Astrocyte (in vitro differentiated cells and primary cell): ENCODE measurements around a stretch of chr2.

DNA sequence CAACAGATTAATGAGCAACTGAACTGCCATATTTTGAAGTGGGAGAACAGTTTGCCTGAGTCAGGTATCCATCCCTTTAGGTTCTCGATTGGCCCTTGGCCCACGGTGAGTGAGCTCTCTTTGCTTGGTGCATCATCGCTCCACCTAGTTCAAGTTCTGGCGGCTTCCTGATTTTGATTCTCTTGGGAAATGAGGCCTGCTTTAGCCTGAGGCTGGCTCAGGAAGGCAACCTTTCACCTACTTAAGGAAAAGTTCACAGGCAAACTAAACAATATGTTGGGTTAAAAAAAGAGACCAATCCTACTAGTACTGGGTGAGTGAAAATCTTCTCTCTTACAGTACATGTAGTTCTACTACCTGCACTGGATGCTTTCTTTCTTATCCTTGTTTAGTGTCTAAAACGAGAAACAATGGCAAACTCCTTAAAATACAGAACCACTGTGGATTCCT, 935 bp upstream of the ACSL3 start:
- PRO-cap, result no peak
- RRBS, 2 experiments, result no CpG with 5 or more reads among the region's 5 CpGs

DNA sequence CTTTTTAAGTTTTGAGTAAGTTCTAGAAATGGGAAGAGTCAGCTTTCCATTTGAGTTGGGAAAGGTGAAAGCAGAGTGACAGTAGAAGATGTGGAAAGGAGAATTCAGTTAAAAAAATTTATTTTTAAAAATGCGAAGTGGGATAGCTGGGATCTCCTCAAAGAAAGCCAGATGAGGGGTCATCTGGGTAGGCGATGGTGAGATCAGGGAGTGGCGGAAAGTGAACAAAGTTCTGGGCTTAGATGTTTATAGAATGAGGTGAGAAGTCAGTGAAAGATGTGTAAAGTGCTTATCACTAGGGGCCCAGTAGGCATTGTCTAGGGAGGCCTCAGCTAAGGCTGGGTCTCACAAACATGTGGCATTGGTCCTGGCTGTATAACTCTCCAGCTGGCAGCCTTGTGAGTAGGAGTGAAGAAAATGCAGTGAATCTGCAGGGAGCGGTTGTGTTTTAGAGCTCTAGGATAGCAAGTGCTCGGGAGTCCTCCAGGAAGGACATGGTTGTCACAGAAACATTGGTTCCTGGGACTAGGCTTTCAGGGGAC, 10.4 kb downstream of the ACSL3 start:
- PRO-cap, result no peak
- RRBS, 2 experiments, result no CpG with 5 or more reads among the region's 5 CpGs

- PRO-cap, result no peak
- RRBS, 2 experiments, result no CpG with 5 or more reads among the region's 2 CpGs
Measured at GRCh38 chr2:222912193-222912480, 51.3 kb downstream of the ACSL3 start.

- PRO-cap, result no peak
- RRBS, 2 experiments, result no CpG with 5 or more reads among the region's 5 CpGs
Measured at GRCh38 chr2:222959078-222959814, 92.7 kb upstream of the KCNE4 start.

DNA sequence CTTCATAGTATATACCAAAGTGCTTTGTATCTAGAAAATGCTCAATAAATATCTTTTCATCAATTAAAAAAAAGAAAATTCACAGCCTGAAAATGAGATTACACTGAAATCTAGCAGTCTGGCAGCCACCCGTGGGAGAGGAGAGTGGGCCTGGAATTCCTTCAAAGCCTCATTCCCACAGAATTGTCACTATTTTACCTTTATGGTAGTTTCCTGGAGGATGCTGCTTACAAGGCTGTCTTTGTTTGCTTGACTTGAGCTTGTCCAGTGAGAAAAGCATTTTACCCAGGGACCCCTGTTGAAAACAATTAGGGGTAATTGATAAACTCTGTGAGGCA, 13.3 kb upstream of the KCNE4 start:
- PRO-cap, result no peak
- RRBS, 2 experiments, result no CpG with 5 or more reads among the region's 1 CpG

DNA sequence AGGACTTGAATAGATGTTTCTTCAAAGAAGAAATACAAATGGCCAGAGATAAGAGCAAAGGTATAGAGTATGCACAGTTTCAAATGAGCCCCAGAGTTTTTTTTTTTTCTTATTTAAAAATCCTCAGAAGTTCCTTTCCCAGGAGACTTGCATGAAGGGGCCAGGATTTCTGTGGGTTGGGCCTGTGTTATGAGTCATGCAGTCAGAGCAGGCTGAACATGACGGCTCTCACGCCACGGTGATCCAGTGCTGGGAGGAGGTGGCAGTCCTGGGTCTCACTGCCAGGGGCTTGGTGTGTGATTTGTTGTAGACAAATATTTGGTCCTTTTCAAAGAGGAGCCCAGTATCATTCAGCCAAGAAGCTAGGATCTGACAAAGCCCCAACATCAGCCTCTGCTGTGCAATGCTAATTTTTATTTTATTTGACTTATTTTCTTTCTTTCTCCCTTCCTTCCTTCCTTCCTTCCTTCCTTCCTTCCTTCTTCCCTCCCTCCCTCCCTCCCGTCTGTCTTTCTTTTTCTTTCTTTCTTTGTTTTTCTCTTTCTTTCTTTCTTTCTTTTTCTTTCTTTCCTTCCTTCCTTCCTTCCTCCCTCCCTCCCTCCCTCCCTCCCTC, 10.4 kb upstream of the KCNE4 start:
- PRO-cap, result unidirectional peak, plus-strand start at position 246 of the sequence
- RRBS, 2 experiments, result no CpG with 5 or more reads among the region's 4 CpGs

GRCh38 chr2:223055158-223055699, 3.2 kb downstream of the KCNE4 start:
- PRO-cap, result no peak
- RRBS, 2 experiments, result no CpG with 5 or more reads among the region's 5 CpGs

DNA sequence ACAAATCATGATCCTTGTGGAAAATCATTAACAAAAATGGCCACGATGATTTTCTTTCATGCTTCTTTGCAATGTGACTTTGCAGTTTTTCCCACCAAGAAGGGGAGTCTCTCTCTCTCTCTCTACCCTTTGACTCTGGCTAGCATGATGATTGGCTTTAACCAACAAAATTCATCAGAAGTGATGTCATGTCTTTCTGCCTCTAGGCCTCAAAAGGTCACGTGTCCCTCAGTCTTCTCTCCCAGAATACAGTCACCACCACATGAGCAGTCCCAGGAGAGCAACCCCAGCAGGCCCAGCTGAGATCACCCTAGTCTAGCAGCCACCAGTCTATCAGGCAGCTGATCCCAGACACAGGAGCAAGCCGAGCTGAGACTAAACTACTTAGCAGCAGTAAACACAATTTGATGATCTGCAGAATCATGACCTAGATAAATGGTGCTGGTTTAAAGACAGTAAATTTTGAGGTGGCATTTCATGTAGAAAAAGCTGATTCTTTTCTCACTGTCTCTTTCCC, 132.8 kb downstream of the SCG2 start:
- PRO-cap, result no peak
- RRBS, 2 experiments, result no CpG with 5 or more reads among the region's 3 CpGs

- PRO-cap, result no peak
- RRBS, 2 experiments, result no CpG with 5 or more reads among the region's 1 CpG
Measured at GRCh38 chr2:223587999-223588369, 14.2 kb downstream of the SCG2 start.

GRCh38 chr2:223760730-223761558, 76.4 kb downstream of the AP1S3 start:
- PRO-cap, result no peak
- RRBS, 2 experiments, result no CpG with 5 or more reads among the region's 11 CpGs

DNA sequence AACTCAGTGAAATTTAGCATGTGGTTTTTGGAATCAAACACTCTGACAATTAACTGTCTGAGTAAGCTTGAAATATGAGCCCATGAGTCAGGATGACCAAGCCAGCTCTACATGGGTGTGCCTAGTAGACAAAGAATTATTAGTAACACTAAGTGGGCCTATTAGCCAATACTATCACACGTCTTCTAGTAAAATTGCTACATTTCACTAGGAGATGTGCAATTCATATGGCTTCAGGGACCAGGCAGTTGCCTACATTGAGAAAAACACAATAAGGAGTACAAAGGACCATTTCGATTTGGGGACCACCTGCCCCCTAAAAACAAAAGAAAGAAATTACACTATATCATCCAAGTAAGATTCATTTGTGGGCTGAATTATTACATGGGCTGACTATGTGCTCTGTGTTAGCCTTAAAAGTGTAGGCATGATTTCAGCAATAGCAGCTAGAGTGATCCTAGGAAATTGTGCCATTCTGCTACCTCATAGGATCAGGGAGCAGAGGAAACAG, 47.6 kb upstream of the SERPINE2 start:
- PRO-cap, result unidirectional peak, plus-strand start at position 139 of the sequence
- RRBS, 2 experiments, result no CpG with 5 or more reads among the region's 2 CpGs

GRCh38 chr2:224146436-224146816, 107.3 kb upstream of the SERPINE2 start:
- PRO-cap, result no peak
- RRBS, 2 experiments, result no CpG with 5 or more reads among the region's 2 CpGs

- PRO-cap, result no peak
- RRBS, 2 experiments, result 4 to 5% methylated on average over 49 to 55 of the region's 94 CpGs
Measured at GRCh38 chr2:224442064-224443178, 40.5 kb upstream of the FAM124B start.

- PRO-cap, result no peak
- RRBS, 2 experiments, result no CpG with 5 or more reads among the region's 2 CpGs
Measured at GRCh38 chr2:224519884-224520858, 65.0 kb downstream of the CUL3 start.

GRCh38 chr2:224560359-224561646, 24.4 kb downstream of the CUL3 start:
- PRO-cap, result no peak
- RRBS, 2 experiments, result no CpG with 5 or more reads among the region's 9 CpGs

DNA sequence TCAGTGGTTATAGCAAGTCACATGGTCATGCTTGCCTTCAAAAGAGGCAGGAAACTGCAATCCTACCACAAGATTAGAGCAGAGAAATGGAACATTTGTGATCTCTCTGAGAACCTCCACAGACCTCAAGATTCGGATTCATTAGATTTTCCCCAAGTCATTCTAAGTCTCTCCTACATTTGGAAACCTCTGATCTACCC, 48.5 kb upstream of the CCDC195 start:
- PRO-cap, result no peak
- RRBS, 2 experiments, result no CpG with 5 or more reads among the region's 1 CpG

DNA sequence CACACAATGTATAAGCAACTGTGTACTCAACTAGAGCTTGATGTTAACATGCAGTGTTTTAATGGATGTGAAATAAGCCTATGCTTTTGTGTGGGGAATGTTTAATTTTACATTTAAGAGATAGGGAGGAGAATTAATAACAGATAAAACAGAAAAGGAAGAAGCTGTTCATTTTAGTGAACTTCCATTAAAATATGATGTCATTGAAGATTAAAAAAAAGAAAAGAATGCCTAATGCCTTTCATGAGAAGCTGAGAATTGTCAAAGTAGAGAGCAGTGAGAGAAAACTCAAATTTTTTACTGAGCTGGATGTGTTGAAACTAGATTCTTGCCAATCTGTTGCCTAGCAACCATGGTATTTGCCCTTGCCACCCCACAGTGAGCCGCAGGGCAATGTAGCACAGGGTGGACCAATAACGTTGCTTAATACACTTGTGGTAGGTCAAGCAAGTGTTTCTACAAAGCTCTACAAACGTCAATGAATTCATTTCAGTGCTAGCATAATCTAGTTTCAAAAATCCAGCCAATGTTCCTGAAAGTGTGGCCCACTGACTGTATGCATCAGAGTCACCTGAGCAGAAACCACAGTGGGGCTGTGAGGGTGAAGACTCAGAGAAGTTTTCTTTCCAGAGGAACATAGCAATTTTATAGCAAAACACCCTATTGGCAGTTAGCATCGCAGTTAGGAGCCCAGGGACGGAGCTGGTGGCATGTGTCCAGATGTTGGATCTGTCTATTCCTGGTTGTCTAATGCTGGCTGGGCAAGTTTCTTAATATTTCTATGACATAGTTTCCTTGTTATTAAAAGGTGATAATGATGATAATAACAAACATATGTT, 132.3 kb downstream of the DOCK10 start:
- PRO-cap, result no peak
- RRBS, 2 experiments, result no CpG with 5 or more reads among the region's 5 CpGs

GRCh38 chr2:224935793-224936133, 106.5 kb downstream of the DOCK10 start:
- PRO-cap, result no peak
- RRBS, 2 experiments, result no CpG with 5 or more reads among the region's 2 CpGs

DNA sequence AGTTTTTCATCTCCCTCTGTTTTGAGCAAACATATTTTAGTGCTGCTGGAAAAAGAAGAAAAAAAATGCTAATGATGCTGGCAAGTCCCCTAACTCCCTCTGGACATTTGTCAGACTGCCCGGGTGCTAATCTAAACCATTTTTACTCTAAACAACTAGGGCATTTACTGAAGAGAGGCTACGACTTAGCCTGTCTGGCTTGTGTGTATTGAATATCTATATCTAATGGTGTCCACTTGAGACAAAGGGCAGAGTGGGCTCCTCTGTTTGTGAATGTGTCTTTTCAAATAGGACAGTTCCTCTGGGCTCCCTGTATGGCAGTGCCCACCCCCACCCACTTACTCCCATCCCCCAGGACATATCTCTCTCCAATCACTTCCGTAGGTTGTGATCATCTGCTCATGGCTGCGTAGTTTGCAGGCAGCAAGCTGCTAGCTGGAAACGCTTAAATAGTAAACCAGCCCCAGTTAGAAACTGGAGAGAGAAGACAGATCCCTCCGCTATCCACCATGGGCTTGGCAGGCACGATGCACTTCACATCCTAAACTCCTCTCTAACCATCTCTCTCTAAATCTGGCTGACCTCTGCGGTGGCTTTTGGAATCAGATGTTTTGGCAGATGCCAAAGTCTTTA, 58.4 kb downstream of the DOCK10 start:
- PRO-cap, result no peak
- RRBS, 2 experiments, result no CpG with 5 or more reads among the region's 8 CpGs

GRCh38 chr2:225030303-225030575, 12.0 kb downstream of the DOCK10 start:
- PRO-cap, result no peak
- RRBS, 2 experiments, result no CpG with 5 or more reads among the region's 4 CpGs